T-cell (primary cell): ENCODE measurements around the gene UACA.

DNA sequence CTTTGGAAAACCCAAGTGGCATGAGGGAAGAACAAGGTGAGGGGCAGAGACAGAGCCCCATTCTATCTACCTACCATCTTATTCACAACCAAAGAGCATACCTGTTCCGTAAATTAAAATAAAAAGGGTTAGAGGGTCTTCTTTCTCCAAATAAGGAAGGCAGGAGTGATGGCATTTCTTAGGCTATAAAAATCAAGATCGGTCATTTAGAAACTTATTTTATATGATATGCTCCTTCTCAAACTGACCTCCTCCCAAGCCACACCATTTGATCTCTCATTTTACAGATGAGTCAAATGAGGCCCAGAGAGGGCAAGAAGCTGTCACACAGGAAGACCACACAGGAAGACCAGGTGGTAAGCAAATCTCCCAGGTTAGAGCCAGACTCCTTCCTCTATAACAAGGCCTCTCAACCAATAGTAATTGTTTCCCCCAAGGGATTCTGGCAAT, 13.9 kb downstream of the TLE3 start:
- PRO-cap, 7 experiments: no peak in any of the 7 experiments

DNA sequence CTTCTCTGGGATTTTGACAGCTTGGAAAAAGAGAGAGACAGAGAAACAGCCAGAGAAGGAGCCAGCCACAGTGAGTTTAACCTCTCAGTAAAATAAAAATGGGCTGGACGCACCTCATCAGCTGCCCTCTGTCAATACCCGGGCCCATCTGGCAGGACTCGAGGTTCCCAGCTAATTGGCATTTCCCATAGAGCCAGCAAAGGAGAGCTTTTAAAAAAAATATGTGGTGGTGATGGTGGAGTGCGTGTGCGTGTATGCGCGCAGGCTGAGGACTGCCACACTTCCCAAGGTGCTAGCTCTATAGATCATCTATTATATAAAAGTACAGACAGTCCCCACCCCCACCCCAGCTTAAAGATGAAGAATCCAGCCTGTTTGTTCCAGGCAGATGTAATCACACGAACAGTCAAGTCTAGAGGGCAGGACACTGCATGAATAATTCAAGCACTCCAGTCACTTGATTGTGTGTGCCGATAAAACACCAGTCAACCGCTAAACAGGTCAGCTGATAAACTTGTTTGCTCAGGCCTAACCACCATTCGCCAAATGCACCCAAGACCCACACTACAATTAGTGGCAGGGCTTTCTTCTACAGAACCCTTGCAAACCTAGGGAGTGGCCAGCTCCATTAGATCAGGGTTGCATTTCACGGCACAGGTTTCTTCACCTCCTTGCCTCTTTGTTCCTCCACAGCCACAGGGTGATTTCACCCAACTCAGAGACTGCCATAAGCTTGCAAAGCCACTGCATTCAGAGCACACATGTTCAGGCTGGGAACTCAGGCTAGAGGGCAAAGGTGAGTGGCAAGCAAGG, 5.9 kb downstream of the TLE3 start:
- PRO-cap, 7 experiments: no peak in any of the 7 experiments

DNA sequence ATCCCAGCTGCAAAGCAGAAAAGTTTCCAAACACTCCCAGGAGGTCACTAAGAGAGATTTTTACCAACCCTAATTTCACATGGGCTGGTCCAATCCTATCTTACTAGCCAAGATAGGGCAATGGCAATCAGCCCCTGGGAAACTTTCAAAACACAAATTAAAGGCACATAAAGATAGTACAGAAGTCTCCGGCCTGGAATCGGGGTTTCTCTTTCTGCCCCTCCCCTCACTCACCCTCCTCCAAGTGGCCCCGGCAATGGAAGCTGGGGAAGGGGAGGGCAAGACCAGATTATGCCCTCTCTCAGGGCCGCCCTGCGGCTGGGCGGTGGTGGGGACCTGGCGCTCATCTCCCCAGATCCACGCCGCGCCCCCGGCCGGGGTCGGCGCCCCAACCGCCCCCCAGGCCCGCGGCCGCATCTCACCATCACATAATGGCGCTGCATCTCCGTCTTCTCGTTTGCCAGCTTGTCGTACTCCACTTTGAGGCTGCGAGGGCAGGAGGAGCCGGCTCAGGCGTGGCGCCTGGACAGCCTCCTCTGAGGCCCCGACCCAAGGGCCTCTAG, 2.5 kb downstream of the TLE3 start:
- PRO-cap, 7 experiments: peak in 1 of 7 experiments; most common plus-strand start position 478 of the sequence (in 1); most common minus-strand start position 367 of the sequence (in 1)

GRCh38 chr15:70096119-70097223, 1.2 kb downstream of the TLE3 start:
- PRO-cap, 7 experiments: peak in 4 of 7 experiments; most common plus-strand start chr15:70096982 (in 2); most common minus-strand start chr15:70096201 (in 1)

DNA sequence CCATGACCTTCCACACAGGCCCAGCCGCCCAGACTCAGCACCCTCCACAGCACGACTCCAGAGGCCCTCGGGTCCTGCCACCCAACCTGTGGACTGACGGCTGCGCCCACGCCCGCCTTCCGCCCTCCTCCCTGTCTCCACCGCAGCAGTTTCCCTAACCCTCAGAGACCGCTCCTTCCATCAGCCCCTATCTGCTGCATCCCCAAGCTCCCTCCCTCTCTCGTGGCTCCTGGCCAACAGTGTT, 168.6 kb upstream of the TLE3 start:
- PRO-cap, 7 experiments: no peak in any of the 7 experiments

- PRO-cap, 7 experiments: peak in 1 of 7 experiments; most common plus-strand start chr15:70535899 (in 1); most common minus-strand start chr15:70535810 (in 1)
Observed at GRCh38 chr15:70535610-70536061, 227.7 kb downstream of the UACA start.

DNA sequence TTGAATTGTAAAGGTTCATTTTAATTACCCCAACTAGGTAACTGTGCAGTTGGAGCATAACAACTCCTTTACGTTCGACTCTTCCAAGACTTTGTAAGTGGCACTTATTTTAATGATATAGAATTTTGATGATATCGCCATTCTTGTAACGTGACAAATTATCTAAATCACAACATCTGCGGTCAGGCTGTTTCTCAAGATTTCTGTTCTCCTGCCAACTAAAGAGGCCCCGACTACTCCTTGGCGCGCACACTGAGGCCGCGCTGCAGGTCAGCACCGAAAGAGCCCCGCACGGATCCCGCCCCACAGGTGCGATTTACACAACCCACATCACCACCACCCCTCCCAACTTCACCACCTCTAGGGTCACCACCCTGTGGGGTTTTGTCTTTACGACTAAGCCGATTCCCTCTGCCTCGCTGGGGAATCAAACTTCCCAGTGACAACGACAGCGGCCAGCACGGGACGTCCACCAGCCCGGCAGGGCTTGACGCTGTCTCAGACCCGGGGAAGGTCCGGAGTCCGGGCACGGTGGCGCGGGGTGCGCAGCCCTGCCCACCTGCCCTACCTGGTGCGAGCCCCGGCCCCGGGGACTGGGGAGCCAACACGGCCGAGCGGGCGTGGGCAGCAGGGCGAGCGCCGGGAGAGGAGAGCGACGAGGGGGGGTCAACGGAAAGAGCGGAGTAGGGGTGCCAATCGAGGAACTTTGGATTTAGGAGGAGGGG, 866 bp downstream of the UACA start:
- PRO-cap, 7 experiments: no peak in any of the 7 experiments

GRCh38 chr15:70763055-70763633, at the start of gene UACA:
TSS of gene UACA (minus strand) at chr15:70763558.
- PRO-cap, 7 experiments: peak in 4 of 7 experiments; most common minus-strand start chr15:70763440 (in 2)

- PRO-cap, 7 experiments: no peak in any of the 7 experiments
Observed at GRCh38 chr15:71049001-71049410, 66.3 kb upstream of the THSD4 start.

DNA sequence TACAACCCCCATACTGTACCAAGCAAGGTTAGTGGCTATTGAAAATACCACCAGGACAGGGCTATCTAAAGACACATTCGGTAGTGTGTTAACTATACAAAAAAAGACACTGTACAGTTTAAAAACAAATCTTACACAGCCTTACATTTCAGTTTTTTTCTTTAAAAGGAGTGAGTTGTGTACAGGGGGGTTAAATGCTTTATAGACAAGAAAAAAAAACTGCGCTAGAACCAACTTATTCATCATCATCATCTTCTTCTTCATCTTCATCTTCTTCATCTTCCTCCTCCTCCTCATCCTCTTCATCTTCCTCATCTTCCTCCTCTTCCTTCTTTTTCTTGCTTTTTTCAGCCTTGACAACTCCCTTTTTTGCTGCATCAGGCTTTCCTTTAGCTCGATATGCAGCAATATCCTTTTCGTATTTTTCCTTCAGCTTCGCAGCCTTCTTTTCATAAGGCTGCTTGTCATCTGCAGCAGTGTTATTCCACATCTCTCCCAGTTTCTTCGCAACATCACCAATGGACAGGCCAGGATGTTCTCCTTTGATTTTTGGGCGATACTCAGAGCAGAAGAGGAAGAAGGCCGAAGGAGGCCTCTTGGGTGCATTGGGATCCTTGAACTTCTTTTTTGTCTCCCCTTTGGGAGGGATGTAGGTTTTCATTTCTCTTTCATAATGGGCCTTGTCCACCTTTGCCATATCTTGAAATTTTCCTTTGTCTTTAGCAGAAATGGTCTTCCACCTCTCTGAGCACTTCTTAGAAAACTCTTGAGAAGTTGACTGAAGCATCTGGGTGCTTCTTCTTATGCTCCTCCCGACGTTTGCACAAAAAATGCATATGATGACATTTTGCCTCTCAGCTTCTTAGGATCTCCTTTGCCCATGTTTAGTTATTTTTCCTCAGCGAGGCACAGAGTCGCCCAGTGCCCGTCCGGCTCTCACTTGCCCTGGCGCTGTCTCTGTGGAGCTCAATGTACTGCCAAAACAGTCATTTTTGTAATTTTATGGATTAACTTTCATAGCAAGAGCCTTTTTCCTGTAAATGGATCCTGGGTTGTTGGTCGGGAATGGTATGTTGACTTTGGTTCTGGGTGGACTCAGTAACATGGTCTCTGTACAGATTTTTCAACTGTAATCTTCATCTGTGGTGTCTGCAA, 49.6 kb downstream of the THSD4 start:
- PRO-cap, 7 experiments: no peak in any of the 7 experiments

DNA sequence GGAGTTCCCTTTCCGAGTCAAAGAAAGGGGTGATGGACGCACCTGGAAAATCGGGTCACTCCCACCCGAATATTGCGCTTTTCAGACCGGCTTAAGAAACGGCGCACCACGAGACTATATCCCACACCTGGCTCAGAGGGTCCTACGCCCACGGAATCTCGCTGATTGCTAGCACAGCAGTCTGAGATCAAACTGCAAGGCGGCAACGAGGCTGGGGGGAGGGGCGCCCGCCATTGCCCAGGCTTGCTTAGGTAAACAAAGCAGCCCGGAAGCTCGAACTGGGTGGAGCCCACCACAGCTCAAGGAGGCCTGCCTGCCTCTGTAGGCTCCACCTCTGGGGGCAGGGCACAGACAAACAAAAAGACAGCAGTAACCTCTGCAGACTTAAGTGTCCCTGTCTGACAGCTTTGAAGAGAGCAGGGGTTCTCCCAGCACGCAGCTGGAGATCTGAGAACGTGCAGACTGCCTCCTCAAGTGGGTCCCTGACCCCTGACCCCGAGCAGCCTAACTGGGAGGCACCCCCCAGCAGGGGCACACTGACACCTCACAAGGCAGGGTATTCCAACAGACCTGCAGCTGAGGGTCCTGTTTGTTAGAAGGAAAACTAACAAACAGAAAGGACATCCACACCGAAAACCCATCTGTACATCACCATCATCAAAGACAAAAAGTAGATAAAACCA, 59.2 kb downstream of the THSD4 start:
- PRO-cap, 7 experiments: no peak in any of the 7 experiments

- PRO-cap, 7 experiments: no peak in any of the 7 experiments
Observed at GRCh38 chr15:71485384-71485583, 325.1 kb upstream of the NR2E3 start.

DNA sequence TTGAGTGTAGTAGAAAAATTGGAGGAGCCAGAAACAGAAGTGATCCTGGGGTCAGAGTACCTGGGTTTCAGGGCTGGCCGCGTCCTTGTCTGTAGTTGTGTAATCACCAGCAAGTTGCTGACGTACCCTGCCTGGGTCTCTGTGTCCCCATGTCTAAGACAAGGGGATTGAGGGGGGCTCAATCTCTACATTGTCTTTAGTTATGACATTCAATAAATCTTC, 295.1 kb upstream of the NR2E3 start:
- PRO-cap, 7 experiments: no peak in any of the 7 experiments

DNA sequence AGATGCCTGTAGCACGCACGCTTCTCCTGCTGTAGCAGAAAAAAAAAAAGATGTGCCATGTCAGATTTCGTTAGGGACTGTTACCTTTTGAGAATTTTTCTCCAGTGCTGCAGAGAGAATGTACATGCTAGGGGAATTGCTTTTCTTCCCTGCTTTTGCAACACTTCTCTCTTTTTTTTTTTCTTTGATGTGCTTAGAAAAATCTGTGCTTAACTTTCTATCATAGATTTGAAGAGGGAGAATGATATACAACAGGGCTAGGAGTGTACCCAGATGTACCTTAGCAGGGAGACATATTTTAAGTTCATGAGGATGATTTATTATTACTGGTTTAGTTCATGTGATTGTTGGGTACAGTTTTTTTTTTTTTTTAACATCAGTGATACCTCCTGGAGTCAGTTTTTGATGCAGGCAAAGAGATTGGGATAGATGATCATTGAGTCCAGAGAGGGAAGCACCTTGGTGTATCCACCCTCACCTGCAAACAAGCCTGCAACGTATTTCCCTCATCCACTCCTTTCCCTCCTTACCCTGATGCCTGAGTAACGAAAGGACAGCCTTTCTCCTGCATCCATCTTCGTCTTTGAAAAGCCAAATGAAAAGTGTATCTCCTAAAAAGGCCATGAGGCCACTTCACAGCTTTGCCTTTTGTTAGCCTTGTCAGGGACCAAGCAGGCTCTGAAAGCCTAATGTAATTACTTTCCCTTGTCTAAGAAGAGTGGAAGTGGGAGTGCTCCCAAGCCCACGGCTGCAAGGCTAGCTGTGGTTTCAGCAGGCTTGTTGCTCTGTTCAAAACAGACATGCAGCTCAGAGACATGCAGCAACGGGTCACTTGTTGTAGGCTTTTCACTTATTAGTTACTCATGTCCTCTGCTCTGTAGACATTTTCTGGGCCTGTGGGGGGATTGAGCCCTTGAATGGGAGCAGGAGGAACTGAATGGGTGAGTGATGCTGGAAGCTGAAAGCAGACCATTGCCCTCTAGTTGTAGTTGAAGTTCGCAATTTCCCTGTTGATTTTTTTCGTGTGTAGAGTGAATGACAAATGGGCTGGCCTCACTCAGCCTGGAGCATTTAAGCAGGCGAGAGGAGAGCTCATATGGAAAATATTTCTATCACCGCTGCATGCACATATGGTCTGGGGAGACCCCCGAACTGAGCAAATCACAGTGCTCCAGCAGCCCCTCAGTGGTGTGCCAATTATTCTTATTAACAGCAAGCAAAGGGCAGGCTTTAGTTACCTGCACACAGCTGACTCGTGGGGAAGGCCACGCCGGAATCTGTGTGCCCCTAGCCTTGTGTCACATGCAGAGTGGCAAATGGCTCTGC, 262.1 kb upstream of the NR2E3 start:
- PRO-cap, 7 experiments: no peak in any of the 7 experiments

GRCh38 chr15:71662305-71662822, 148.0 kb upstream of the NR2E3 start:
- PRO-cap, 7 experiments: no peak in any of the 7 experiments

DNA sequence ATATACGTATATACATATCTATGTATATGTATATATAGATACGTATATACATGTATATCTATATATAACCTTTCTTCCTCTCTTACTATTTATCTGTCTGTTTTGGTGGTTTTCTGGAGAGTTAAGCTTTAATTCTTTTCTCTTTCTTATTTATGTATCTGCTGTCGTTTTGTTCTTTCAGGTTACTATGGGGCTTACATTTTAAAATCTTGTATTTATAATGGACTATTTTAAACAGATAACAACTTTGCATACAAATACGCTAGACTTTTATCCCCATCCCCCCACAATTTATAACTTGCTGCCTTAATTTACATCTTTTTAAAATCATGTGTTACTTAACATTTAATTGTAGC, 115.0 kb downstream of the NR2E3 start:
- PRO-cap, 7 experiments: no peak in any of the 7 experiments

DNA sequence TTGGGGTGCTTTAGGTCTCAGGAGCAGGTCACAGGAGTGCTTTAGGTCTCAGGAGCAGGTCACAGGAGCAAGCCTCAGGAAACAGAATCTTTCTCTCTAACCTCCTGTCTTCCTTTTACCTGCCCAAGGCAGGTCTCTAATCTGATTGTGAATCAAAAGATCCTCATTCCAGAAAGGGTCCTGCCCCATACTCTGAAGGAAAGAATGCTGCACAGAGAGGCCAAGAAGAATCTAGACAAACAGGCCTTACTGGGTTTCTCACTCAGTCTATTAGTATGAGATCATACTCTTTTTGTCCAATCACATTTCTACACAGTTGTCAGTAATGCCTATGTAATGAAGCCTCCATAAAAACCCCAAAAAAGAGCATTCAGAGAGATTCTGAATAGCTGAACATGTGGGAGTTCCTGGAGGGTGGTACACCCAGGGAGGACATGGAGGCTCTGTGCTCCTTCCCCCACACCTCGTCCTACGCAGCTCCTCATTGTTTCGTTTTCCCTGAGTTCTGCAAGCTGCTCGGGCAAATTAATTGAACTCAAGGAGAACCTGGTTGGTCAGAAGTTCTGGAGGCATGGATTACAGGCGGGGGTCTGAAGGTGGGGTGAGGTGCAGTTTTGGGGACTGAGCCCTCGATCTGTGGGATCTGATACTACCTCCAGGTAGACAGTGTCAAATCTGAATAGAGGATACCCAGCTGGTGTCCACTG, 142.3 kb downstream of the MYO9A start:
- PRO-cap, 7 experiments: no peak in any of the 7 experiments

DNA sequence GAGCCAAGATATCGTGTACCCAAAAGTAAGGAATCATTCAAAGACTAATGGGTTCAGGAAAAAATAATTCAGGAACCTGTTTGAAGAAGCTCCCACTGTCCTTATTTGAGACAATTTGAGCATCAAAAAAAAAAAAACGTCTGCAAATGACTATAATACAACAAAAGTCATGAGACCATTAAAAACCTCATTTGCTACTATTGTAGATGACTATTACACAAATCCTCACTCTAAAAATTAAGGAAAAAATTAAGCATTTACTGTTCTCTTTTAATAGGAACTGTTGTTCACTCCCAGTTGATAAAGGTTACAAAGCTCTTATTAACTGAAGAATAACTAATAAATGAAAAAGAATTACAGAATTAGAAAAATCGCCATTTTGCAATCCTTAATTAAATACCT, 10.3 kb downstream of the MYO9A start:
- PRO-cap, 7 experiments: no peak in any of the 7 experiments

DNA sequence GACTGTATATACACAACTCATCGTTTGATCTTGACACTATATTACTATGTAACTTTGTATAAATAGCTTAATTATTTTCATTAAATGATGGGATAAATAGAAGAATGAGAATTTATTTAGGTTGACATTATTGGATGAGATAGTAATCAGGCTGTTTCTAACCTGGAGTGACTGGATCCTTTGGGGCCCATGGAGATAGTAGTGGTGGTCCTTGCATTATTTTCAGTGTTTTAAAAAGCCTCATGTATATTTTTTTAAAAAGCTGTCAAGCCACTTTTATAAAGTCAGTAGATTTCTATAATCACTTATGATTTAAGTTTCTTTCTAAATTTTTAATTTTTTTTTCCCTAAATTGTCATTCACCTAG, 11.6 kb downstream of the ARIH1 start:
- PRO-cap, 7 experiments: no peak in any of the 7 experiments

DNA sequence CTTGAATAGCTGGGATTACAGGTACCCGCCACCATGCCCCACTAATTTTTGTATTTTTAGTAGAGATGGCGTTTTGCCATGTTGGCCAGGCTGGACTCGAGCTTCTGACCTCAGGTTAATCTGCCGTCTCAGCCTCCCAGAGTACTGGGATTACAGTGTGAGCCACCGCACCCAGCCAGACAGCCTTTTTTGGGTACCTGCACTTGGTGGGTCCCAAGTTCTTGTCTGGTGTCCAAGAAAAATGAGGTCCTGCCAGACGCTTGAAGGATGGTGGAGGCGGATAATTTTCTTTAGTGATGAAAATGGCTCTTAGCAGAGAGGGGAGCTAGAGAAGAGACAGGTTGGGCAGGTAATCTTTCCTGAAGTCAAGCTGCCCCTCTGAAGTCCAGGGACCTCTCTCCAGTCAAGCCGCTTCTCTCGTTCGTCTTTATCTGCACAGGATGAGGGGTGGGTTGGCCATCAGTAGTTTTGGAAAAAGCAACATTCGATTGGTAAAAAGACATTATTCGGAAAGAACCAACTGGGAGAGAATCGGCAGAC, 30.1 kb downstream of the ARIH1 start:
- PRO-cap, 7 experiments: no peak in any of the 7 experiments